ENCODE measurements around a stretch of chr1.

DNA sequence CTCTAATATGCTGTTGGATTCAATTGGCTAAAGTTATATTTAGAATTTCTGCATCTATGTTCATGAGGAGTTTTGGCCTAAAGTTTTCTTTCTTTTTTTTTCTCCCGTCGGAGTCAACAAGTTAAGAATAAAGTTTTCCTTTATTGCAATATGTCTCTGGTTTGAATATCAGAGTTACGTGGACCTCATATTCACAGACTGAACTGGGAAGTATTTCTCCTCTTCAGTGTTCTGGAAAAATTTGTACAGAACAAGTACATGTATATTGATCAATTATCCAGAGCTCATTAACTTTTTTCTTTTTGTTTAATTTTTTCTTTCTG, 46.7 kb downstream of the TUT4 start:
- RRBS, result no CpG with 5 or more reads among the region's 3 CpGs

DNA sequence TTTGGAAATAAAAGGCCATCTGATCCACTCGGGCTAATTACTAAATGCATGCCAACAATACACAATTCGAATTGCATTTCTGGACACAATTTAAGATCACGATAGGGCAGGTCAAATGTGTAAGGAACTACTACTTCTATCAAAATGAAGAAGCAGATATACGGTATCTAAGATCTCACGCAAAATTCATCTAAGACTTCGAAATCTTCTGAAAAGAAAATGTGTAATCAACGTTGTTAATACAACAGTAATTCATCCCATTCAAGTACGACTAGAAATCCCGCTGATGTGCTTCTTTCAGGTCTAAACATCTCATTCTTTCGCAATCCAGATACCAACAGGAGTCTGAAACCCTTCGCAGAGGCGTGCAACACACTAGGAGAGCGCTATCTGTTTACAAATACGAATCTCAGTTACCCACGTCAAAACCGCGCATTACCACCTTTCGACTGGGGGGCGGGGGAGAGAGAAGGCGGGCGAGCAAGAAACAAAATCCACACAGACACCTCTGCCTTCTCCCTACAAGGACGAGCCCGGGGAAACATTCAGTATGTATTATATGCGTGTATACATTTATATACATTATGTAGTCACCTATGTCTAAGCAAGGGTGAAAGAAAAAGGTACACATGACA, 865 bp downstream of the TUT4 start:
- RRBS, result no CpG with 5 or more reads among the region's 24 CpGs

DNA sequence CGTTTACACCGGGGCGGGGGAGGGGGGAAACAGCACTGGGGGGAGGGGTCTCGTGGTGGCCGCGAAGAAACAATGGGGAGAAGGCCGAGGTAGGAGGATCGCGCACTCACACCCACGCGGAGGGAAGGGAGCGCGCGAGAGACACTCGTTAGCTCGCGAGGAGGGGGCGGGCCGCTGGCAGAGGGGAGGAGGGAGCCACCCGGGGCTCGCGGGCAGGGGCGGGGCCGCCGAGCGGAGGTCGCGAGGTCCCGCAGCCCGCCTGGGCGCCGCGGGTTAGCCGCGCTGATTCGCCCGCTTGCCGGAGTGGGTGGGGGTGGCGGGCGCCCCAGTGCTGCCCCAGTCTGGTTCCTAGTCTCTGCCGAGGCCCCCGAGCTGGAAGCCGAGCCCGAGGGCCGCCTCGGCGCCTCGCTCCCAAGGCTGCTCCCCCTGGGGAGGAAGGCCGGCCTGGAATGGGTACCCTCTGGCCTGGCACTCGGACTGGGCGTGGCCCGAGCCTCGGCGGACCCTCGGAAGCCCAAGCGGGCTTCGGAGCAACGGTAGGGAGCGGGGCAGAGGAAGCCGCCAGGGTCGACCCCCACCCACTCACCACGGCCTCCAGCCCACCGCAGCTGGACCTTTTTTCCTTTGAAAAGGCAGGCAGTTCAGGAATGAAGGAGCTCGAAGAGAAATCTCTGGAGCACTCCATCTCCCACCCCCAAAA, 581 bp upstream of the TUT4 start:
- RRBS, result 2% methylated on average over 16 of the region's 64 CpGs

DNA sequence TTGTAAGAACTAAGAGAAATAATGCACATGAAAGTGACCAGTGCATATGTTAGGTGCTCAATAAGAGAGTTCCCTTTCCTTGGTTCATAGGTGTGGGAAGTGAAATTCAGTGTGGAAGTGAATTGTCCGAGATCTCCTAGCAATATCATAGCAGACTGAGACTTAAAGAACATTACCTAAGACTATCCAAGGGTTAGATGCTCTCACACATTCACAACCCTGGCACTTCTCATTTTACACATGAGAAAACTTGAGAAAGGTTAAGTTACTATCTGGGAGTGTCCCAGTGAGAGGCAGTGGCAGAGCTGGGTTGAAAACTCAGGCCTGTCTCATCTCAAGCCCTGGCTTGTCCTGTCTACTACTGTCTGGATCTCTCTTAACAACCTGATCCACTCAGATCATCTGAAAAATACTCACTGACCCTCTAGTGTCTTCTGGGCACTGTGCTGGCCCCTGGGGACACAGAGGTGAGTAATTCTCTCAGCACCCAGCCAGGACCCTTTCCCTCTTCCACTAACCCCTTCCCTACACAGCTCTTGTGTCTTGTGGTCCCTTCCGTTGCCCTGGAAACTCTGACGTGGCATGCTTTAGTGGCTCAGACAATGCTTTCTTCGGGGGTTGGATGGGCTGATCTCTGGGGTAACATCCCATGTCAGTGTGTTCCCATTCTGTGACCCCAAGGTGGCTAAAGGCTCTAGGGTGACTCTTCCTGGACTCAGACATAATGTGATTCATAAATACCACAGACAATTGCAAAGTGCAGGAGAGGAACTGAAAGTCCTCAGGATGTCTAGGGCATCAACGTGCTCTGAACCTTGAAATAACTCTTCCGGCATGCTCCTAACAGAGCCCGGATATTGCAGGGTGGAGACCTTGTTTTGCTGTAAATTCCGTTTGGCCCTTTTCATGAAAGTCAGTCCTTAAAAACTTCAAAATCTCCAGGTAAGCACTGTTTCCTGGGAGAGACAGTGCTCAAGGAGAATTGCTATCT, 3.8 kb downstream of the SHISAL2A start:
- RRBS, result no CpG with 5 or more reads among the region's 8 CpGs

- RRBS, result no CpG with 5 or more reads among the region's 6 CpGs
Measured at GRCh38 chr1:52659781-52660310, 26.9 kb downstream of the SHISAL2A start.

- RRBS, result 46% methylated on average over 2 of the region's 14 CpGs
Measured at GRCh38 chr1:52662668-52663355, 29.8 kb downstream of the SHISAL2A start.

DNA sequence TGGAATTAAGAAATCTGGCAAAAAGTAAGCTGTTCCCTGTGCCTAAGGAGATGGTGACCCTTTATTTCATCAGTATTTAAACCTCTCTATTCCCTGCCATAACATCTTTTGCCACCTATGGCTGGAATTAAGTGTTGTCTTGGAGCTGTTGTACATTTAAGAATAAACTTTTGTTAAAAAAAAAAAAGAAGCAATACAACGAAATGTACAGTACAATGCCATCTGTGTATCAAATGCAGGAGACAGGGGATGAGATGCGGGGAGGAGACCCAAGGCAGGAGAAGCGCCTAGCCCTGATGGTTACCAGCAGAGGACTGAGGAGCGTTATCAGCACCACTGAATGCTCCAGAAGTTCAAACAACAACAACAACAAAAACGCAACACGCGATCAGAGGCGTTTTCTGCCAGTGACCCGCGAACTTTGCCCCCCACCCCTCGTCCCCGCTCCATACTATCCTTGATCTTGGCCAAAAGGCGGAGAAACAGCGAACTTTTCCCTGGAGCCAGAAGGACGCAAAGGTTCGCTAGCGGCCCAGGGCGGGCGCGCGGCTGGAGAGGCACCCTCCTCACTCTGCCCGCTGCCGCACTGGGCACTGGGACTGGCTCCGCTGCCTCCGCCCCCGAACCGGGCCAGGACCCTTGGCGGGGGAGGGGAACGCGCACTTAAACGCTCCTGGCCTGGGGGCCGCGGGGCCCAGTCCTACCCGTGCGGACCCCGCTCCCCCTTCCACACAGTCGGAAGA, 799 bp downstream of the ECHDC2 start:
- RRBS, result no CpG with 5 or more reads among the region's 37 CpGs

DNA sequence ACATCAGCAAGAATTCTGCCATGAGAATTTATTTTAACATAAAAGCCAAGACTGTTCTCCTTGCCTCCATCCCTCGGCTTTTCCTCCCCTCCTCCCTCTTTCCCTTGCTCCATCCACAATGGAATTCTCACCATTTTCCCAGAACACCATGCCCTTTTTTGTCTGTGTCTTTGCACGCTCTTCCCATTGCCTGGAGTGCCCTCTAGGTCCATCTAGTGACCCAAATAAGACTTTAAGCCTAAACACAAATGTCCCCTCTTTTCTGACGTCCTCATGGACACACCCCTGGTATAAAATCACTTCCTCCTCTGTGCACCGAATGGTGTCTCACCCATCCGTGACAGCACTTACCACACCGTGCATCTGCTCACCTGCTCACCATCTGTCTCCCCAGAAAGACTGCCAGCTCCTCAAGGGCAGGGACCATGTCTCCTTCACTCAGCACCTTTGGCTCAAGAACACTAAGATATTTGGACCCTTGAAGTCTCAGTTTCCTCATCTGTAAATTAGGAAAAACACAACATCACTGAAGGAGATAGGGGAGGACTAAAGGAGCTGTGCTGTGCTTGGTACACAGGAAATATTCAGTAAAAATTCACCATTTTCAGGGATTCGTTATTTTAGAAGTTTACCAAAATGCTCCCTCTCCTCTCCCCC, 23.8 kb upstream of the CPT2 start:
- RRBS, result no CpG with 5 or more reads among the region's 7 CpGs

DNA sequence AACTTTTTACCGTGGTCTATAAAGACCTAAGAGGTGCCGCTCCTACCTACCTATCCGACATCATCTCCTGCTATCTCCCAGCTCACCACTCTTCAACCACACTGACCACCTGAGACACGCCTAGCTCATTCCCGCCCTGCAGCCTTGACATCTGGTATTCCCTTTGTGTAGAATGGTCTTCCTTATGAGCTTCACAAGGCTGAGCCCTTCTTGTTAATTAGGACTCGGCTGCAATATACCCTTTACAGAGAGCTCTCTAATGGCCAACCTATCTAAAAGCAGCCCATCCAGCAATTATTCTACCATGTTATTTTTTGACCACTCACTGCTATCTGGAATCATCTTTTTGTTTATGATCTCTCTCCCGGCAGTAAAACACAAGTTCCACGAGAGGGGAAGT, 609 bp downstream of the MAGOH start:
- RRBS, result no CpG with 5 or more reads among the region's 8 CpGs

- RRBS, result no CpG with 5 or more reads among the region's 18 CpGs
Measured at GRCh38 chr1:53238109-53238395, 266 bp downstream of the MAGOH start.

DNA sequence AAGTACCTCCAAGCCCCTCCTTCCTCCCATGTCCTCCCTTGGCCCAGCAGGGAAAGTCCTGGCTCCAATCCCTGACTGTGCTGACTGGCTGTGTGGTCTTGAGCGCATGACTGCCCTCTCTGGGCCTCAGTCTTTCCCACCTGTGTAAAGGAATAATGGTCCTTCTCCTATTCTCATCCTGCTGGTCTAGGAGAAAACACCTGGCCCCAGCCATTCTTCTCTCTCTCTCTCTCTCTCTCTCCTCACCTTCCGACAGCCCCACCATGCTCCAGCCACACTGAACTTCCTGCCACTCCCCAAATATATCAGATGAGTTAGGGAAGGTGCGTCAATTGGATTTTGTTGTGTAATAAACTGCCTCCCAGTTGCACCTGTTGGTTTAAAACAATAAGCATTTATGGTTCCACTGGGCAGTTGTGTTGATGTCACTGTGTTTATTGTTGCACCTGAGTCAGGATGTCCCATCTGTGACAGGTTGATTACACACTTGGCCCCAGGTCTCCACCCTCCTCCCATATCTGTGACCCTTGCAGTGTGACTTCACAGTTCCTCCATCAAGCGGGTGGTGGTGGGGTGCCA, 22.3 kb upstream of the LRP8 start:
- RRBS, result no CpG with 5 or more reads among the region's 4 CpGs

- RRBS, result no CpG with 5 or more reads among the region's 1 CpG
Measured at GRCh38 chr1:53645592-53645999, 93.4 kb downstream of the GLIS1 start.

GRCh38 chr1:53896716-53897356, 2.8 kb downstream of the DIO1 start:
- RRBS, result no CpG with 5 or more reads among the region's 4 CpGs

GRCh38 chr1:54058831-54059157, 5.4 kb downstream of the TCEANC2 start:
- RRBS, result no CpG with 5 or more reads among the region's 5 CpGs

GRCh38 chr1:54125659-54126214, 27.1 kb downstream of the CDCP2 start:
- RRBS, result no CpG with 5 or more reads among the region's 6 CpGs

GRCh38 chr1:54228032-54229203, 28.5 kb downstream of the MRPL37 start:
- RRBS, result 98% methylated on average over 4 of the region's 39 CpGs

- RRBS, result 87% methylated on average over 3 of the region's 20 CpGs
Measured at GRCh38 chr1:54251437-54252056, 51.6 kb downstream of the MRPL37 start.

DNA sequence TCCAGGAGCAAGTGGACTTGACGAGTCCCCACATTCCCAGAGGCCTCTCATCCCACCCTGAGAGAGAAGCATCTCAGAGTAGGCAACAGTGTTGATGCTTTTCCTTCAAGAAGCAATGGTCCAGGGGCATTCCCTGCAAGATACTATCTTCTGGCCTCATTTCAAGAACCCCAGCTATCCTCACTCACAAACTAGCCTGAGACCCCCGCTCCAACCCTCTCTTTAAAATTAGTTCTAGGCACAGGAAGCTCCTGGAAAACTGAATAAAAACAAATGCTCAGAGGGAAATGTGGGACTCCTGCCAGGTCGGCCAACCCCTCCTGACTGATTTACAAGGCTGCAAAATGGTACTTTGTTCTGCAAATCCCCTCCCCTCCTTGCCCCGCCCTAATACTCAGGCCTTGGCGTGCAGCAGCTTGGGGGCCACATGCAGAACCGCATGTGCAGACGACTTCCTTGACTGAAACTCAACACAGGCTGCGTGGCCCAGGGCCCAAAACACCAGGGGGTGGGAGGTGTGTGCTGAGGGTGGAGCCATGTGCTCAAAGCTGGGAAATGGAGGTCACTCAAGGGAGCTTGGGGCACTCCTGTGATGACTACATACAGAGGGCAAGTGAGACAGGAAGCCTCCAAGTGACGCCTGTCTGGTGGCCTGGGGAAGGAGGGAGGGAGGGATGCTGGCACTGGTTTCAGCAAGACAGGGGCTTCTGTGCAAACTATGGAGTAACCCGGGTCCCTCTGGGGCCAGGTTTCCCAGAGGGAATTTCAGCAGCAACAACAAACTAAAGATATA, 87.1 kb downstream of the MRPL37 start:
- RRBS, result 16% methylated on average over 1 of the region's 10 CpGs

DNA sequence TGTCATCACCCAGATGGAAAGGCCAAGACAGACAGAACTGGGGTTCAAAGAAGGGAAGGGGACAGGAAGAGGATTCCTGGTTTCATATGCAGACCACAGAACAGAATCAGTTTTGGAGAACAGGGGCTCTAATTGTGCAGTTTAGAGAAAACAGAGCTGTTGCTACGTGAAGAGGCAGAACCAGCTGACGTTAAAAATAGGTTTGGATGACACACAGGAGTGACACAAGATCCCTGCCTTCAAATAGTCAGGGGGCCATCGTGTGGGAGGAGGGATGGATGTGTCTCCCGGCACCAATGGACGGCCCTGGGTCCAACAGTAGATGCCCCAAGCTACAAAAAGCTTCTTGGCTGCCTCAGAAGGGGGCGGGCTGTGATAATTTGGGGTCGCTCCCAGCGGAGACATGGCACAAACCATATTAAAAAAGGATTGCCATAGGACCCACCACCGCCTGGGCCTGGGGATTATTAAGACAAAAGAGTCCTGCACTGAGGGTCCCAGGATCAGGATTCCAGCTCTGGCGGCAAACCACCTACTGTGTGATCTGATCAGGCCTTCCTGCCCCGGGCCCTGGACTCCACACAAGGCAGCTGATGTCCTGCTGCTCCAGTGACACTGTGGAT, 87.9 kb downstream of the MRPL37 start:
- RRBS, result no CpG with 5 or more reads among the region's 11 CpGs